Monocyte (primary cell): ENCODE measurements around a stretch of chr13.

DNA sequence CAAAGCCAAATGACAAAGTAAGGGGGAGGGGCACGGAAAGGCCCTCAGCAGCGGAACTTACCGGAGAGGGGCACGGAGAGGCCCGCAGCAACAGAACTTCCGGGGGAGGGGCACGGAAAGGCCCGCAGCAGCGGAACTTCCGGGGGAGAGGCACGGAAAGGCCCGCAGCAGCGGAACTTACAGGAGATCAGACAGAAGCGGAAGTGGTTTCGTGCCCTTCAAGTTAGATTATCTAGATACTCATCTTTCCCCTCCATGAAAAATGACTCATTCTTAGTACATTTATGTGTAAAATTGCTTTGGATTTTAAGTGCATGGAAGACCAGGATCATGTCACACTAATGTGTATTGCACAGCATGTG, 25.6 kb upstream of the TPTE2 start:
- PRO-cap, 2 experiments, result no peak in any of the 2 experiments

DNA sequence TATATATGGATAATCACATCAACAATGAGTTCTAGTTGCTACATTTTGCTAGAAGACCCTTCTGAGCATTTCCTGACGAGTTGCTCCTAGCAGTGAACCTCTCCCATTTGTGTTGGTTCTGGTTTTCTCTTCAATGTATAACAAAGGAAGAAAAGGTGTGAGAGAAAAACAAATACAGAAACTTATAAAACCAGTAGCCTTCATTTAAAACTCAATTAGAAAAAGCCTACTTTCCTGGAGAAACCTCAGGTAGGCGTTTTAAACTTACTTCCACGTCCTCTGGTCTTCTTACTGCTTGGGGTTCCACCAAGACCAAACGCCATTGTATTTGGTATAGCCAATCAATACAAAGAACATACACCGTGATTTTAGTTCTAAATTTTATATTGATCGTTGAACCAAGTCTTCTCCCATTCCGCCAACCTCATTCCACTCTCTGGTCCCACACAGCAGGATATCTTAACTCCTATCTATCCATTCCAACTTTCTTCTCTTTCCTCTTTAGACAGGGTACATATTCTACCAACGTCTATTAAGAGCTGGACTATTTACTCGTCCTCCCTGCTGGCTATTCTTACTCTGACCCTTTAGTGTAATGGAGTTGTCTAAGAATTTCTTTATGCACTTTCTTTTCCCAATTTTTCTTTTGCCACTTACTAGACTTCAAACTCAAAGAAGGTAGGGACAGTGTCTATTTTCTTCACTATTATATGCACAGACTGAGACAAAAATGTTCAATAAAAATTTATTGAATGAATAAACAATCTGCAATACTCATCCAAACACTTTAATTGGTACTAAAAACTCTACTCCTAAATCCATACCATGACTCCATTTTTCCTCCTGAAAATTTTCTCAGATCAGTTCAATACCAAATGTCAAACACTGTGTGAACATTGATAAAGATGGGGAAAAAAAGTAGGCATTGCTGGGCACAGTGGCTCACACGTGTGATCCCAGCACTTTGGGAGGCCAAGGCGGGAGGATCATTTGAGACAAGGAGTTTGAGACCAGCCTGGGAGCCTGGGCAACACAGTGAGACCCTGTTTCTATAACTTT, 57.2 kb downstream of the MPHOSPH8 start:
- PRO-cap, 2 experiments, result no peak in any of the 2 experiments

DNA sequence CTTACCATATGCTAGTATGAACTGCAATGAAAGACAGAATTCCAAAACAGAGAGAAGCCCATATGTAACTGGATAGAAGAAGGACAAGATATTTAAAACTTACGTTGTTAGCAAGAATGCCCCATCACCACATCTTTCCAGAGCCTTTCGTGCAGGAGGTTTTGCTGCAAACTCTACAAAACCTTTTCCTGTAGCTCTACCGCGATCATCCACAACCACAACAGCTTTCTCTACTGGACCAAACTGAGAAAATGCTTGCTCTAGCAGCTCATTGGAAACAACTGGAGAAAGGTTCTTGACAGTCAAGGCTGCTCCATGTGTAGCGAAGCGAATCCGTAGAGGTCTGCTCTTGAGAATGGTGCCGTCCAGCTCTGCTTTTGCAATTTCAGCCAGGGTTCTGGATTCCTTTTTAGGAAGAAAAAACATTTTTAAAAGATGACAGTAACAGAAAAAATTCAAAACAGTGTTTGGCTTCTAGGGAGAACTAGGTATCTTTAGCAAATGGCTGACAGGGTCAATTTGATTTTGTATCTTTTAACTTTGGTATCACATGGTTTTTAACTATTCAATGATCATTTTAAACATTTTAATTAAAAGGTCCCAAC, 10.5 kb downstream of the PSPC1 start:
- PRO-cap, 2 experiments, result no peak in any of the 2 experiments

DNA sequence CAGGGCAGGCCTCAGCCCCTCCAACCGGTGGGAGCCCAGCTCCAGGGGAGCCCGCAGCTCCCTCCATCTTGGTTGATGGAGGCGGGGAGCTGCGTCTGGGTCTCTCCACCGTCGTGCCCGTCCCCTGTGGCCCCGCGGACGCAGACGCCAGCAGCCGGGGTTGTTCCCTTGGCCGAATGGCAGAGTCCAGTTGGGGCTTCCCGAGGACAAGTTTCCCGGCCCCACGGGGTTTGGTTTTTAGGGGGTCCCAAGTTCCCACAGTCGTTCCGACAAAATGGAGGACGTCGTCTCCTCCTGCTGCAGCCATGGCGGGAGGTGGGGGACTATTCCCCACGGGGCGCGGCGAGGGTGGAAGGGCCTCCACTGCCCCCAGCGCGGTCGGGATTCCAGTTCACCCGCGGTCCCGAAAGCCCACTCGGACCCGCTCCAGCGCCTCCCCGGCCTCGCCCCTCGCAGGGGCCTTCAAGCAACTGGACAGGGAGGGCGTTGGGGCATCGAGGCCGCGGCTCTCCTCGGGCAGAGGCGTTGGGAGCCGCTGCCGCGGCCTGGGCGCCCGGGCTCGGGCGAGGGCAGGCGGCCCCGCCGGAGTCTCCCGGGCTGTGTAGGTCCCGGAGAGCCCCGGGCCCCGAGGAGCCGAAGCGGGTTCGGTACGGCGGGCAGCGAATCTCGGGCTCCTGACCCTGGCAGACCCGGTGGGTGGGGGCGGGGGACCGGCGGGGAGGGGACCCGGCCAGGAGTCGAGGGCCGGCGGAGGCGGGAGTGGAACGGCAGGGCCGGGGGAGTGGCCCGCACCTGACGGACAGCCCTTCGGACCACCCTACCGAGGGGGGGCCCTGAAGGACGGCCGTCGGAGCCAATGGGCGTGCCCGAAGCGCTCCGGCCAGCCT, 517 bp upstream of the ZMYM2 start:
- PRO-cap, 2 experiments, result peak in 2 of 2 experiments; most common minus-strand start position 668 of the sequence (in 2)

DNA sequence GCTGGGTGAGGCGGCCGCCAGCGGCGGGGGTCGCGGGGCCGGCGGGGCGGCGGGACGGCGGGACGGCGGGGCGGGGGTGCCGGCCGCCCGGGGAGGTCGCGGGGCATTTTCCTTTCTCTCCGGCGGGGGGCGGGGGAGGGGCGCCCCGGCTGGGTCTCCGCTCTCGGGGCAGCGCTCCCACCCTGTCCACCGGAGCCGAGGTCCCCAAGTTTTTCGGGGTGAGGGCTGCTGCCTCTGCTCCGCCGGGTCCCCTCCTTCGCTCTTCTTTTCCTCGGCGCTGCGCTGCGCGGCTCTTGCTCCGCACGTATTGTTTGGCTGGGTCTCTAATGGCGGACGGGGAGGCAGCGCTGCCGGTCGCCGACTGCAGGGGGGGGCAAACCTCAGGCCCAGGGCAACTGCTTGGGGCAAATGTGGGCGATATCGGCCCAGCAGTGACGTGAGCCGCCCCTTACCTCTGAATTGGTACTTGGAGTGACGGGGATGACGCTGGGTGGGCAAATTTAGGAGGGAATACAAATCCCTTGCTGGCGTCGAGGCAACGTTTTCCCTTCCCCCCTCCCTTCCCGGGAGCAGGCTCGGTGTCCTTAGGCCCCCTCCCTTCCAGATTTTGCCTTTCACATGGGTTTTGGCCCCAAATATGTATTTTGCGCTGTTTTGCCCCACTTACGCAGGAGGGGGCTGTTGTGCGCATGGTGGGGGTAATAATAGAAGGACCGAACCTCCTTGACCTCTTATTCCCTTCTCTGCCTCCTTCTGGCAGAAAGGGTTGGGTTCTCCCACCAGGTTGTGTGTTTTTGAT, 803 bp downstream of the ZMYM2 start:
- PRO-cap, 2 experiments, result peak in 1 of 2 experiments; most common plus-strand start position 211 of the sequence (in 1); most common minus-strand start position 74 of the sequence (in 1)

DNA sequence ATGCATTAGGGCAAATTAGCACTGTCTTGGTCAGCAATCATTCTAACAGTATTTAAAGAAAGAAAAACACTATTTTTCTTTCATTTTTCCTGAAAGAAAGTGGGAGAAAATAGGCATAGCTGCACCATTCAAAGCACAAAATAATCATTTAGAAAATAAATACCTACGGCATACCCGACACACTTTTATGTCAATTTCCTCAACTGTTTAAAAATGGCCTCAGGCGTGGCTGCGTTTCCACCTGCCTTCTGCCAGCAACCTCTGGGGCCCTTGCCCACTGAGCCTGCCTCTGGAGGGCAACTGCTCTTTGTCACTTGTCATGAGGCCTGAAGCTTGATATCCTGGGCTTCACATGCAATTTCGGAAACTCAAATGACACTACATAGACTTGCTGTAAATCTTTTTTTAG, 19.8 kb downstream of the GJA3 start:
- PRO-cap, 2 experiments, result no peak in any of the 2 experiments

- PRO-cap, 2 experiments, result no peak in any of the 2 experiments
Observed at GRCh38 chr13:20190806-20191584, 1.7 kb downstream of the GJB2 start.

- PRO-cap, 2 experiments, result no peak in any of the 2 experiments
Observed at GRCh38 chr13:20391369-20391895, 134.2 kb downstream of the CRYL1 start.

DNA sequence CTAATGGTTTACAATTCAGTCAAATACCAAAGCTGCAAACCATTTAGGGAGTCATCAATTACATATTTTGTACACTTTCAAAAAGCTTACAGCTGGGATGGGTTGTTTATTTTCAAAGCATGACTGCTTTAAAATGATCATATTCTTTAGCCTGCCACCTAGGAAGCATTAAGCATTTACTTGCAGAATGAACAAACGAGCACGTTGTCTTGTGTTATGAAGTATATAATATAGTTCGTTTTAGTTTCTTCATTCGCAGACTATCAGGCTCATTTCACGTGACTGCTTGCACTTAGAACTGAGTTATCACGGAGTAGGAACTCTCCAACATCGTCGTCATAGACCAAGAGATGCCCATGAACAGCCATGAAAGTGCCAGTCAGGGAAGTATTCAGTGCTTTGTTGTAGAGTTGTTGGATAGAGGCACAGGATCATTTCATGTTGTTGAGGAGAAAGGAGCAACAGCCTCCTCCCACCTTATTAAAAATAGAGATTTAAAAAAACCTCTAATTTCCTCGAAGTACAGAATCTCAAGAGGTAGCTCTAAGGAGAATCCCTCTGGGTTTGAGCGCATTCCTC, 1.0 kb upstream of the IL17D start:
- PRO-cap, 2 experiments, result no peak in any of the 2 experiments

- PRO-cap, 2 experiments, result peak in 1 of 2 experiments; most common plus-strand start chr13:20798283 (in 1)
Observed at GRCh38 chr13:20798000-20798483, 24.3 kb upstream of the EEF1AKMT1 start.

- PRO-cap, 2 experiments, result peak in 2 of 2 experiments; most common minus-strand start chr13:20943150 (in 2)
Observed at GRCh38 chr13:20942984-20943230, 40.4 kb upstream of the XPO4 start.

DNA sequence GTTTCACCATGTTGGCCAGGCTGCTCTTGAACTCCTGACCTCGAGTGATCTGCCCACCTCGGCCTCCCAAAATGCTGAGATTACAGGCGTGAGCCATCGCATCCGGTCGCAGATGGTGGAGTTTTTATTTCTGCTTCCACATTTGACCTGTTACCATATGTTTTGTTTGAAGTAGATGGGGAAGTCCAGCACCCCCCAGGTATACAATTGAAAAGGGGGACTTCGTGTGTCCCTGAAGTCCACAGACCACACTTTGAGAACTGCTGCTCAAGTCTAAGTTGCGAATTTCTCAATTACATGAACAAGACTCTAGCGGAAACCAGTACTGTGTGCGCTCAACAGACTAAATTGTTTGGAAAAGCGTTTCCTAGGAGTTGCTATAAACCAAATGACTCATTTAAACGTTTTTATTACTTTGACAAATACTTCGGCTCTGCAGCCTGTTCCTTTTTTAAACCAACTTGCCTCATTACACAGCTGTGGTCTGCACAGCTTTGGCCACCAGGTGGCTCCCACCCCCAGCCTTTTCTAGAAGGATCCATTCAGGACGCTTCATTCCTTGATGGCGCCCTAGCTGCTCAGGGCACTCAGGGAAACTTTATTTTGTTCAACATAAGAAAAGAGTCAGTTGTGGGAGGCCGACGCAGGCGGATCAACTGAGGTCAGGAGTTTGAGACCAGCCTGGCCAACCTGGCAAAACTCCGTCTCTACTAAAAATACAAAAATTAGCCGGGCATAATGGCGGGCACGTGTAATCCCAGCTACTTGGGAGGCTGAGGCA, 40.9 kb upstream of the XPO4 start:
- PRO-cap, 2 experiments, result peak in 2 of 2 experiments; most common plus-strand start position 128 of the sequence (in 2)

DNA sequence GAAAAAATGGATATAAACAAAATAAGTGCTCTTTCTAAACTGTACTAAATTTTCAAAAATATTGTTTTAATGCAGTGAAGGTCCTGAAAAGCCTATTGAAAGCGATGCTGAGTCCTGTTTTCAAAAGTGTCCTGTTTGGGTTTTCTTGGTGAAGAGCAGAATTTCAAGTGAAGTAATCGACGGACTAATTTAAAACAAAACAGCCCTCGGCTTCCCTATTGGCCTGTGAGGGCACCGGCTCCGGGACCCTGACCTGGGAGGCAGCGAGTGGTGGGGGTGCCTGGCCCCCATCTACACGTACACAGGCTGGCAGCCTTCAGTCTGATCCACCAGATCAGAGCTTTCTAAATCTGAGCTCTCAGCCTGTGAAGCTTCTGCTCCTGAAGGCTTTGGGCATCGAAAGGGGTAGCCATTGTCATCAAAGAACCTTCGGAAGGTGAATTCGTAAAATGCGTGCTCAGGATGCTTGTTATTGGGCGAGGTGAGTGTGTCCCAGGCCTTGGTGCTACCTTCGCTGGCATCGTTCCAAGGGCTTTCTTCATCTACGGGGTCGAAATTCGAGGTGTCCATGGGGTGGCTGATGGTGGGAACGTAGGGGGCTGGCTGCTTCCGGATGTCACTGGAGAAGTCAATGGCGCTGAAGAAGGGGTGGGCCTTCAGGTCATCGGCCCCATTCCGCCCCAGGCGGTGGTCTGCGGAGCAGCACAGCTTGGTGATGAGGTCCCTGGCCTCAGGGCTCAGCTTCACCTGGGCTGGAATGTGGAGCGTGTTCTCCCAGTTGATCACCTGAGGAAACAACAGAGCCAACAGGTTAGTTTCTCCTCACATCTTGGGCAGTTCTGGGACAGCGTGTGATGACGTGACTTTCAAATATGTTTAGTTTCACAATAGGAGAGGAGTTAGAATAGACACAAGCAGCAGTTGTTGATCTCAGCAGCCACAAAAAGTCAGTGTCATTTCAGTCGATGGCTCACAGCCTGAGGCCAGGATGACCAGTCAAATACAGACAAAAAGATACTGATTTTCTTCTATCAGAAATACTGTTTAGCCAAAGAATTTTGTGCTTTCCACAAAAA, 72.4 kb upstream of the XPO4 start:
- PRO-cap, 2 experiments, result no peak in any of the 2 experiments

DNA sequence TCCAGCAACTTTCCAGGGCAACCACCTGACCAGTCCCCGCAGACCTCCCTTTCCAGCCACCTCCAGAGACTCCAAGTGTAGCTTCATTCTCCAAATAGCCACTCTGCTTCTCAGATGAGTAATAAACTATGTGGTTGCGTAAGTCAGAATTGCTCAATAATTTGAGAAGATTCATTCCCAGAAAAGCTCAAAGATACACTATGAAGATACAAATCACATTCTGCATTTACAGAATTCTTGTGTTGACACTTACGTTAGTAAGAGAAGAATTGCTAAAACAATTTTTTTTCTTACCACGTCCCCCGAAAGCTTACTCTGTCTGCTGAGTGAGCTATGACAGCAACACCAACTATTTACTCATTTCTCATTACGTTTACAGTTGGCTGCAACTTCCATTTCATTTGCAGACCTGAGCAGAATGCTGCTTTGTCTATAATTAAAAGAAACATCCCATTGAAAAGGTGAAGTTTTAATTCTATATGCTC, 8.3 kb upstream of the LATS2 start:
- PRO-cap, 2 experiments, result peak in 2 of 2 experiments; most common plus-strand start position 360 of the sequence (in 1); most common minus-strand start position 77 of the sequence (in 2)

- PRO-cap, 2 experiments, result no peak in any of the 2 experiments
Observed at GRCh38 chr13:21519338-21519956, 60.3 kb upstream of the ZDHHC20 start.

DNA sequence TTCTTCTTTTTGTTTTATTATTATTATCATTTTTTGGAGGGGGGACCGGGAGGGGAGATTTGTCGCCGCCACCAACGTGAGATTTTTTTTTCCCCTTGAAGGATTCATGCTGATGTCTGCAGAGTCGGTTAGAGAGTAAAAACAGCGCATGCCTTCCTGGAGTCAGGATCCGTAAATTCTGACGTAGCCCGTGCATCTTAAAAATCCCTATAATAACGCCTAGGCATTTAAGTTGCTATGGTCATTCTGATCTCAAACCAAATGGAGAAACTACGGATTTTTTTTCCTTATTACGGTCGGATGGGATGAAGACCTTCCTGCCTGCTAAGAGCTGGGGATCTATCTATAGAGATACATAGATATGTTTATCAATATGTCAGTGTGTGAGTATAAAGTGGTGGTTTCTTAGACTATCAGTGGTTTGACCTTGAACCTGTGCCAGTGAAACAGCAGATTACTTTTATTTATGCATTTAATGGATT, 462 bp downstream of the FGF9 start:
- PRO-cap, 2 experiments, result no peak in any of the 2 experiments

DNA sequence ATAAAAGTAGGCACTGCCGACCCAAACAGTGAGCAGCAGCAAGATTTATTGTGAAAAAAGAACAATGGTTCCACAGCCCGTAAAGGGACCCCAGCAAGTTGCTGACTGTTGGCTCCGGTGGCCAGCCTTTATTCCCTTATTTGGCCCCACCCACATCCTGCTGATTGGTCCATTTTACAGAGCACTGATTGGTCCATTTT, 161.6 kb downstream of the FGF9 start:
- PRO-cap, 2 experiments, result no peak in any of the 2 experiments

- PRO-cap, 2 experiments, result no peak in any of the 2 experiments
Observed at GRCh38 chr13:21895061-21895660, 224.3 kb downstream of the FGF9 start.

GRCh38 chr13:22209877-22210633, 539.2 kb downstream of the FGF9 start:
- PRO-cap, 2 experiments, result no peak in any of the 2 experiments

DNA sequence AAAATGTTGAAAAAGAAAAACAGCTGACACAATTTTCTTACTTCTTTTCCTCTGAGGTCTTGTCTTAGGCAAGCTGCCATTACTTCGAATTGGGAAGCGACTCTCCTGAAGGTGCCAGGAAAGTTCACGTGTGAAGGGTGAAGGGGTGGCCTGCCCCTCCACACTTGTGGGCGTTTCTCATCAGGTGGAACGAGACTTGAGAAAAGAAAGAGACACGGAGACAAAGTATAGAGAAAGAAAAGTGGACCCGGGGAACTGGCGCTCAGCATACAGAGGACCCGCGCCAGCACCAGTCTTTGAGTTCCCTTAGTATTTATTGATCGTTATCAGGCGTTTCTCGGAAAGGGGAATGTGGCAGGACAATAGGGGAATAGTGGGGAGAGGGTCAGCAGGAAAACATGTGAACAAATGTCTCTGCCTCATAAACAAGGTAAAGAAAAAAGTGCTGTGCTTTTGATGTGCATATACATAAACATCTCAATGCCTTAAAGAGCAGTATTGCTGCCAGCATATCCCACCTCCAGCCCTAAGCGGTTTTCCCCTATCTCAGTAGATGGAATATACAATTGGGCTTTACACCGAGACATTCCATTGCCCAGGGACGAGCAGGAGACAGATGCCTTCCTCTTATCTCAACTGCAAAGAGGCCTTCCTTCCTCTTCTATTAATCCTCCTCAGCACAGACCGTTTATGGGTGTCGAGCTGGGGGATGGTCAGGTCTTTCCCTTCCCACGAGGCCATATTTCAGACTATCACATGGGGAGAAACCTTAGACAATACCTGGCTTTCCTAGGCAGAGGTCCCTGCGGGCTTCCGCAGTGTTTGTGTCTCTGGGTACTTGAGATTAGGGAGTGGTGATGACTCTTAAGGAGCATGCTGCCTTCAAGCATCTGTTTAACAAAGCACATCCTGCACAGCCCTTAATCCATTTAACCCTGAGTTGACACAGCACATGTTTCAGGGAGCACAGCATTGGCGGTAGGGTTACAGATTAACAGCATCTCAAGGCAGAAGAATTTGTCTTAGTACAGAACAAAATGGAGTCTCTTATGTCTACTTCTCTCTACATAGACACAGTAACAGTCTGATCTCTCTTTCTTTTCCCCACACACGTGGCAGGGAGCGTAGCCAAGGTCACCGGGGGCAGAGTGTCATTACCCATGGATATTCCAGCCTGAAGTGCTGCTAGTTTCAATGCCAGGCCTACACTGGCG, 366.9 kb upstream of the SGCG start:
- PRO-cap, 2 experiments, result no peak in any of the 2 experiments